Mesenchymal stem cell of the bone marrow (primary cell): ENCODE measurements around a stretch of chr3.

GRCh38 chr3:113660159-113661654 is 35.7 kb downstream of the USF3 start:
- CAGE, long polyA plus RNA: no peak

DNA sequence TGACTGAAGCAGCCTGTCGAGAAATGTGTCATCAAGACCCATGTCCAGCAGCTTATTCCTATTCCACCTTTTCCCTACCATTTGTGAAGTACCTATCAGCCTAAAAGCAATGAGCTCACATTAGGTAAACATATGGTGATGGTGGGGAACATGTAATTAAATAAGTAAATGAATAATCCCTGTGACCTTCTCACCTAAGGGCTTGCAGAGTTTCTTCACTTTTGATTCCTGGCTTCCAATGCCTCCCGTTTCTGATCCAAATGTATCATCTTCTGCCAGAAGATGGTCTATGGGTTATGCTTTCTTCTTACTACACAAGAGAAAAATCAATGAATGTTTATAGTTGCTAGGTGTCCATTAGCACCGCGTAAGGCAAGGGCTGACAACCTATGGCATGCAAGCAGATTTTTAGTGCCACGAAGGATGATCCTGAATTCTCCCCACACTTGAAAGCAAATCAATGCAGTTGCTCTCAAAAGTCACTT is 19.3 kb downstream of the USF3 start:
- CAGE, long polyA plus RNA: no peak

DNA sequence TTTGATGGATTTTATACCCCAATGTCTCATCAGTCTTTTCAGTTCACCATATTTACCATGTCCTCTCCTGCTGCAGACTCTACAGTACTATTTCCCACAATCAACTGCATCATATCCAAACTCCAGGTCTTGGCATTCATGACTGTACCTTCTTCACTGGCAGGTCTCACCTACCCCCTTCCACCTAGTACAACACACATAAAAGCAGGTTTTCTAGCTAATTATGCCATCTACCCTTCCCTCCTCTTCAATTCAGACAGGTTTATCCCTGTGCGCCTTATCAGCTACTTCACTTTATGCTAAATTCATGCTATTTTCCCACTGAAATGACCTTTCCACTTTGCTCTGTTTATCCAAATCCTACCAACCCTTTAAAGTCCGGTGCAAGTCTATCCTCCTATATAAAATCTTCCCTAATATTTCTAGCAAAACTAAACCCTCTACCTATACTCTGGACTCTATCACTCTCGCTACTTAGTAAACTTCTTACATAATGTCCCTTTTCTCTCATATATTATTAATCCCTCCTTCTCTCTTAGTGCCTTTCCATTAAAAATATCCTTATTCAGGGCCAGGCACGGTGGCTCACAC is 6.0 kb downstream of the USF3 start:
- CAGE, long polyA plus RNA: no peak

GRCh38 chr3:113726347-113726937 is 19.6 kb downstream of the NAA50 start:
- CAGE, long polyA plus RNA: no peak

DNA sequence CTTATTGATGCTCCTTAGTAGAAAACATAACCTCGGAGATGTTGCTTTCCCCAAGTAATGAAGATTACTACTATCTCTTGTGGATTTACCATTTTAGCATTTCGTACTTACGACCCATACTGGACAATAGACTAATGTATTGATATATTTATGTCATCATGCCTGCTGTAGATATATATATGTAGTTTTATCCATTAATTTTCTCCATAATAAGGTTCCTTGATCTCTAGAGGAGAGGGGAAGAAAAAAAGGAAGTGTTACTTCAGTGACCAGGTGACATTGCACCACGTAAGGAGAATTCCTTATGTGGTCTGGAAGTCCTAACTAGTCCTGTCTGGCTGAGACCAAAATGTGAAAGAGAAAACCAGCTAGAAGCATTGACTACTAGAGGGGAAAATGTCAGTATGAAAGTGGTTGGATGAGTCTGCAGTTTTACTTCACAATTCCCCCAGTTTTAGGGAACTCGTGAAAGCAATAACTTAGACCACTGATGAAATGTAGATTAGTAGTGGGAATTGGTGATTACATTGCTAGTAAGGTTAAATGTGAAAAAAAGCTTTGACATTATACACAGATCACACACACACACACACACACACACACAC is 2.0 kb downstream of the ATP6V1A start:
- CAGE, long polyA plus RNA: no peak

DNA sequence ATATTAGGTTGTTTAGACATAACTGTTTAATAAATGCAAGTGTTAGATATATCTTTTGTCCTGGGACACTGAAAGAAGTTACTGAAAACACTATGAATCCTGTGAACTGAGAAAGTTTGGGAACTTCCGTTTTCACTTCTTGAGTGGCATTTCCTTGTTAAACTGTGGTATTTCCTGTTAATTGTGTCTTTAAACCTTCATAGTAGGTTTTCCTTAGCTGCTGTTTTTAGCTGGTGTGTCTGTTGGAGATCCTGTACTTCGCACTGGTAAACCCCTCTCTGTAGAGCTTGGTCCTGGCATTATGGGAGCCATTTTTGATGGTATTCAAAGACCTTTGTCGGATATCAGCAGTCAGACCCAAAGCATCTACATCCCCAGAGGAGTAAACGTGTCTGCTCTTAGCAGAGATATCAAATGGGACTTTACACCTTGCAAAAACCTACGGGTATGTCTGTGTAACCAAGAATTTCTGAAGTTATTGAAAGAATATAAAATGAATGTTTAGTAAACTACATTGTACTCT is 37.2 kb downstream of the ATP6V1A start:
- CAGE, long polyA plus RNA: no peak

GRCh38 chr3:113812744-113813055 is 25.9 kb upstream of the GRAMD1C start:
- CAGE, long polyA plus RNA: no peak

GRCh38 chr3:114079468-114080186 is 23.1 kb downstream of the QTRT2 start:
- CAGE, long polyA plus RNA: no peak

DNA sequence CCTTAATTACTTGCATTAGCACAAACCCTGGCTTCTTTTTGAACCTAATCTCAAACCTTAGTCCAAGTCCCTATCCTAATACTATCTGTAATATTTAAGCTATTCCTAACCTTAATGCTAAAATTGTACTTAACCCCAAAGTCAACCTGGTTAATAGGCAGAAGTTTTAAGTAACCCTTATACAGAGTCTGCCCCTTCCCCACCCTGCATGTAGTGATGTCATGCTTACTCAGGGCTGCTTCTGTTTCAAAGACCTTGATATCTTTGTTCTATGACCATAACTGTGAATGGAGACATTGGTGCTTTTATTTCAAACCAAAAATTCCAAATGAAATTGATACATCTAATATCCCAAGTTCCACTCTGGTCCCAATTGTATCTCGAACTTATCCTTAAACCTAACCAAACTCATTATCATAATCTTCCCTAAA is 4.1 kb downstream of the TIGIT start:
- CAGE, long polyA plus RNA: no peak

DNA sequence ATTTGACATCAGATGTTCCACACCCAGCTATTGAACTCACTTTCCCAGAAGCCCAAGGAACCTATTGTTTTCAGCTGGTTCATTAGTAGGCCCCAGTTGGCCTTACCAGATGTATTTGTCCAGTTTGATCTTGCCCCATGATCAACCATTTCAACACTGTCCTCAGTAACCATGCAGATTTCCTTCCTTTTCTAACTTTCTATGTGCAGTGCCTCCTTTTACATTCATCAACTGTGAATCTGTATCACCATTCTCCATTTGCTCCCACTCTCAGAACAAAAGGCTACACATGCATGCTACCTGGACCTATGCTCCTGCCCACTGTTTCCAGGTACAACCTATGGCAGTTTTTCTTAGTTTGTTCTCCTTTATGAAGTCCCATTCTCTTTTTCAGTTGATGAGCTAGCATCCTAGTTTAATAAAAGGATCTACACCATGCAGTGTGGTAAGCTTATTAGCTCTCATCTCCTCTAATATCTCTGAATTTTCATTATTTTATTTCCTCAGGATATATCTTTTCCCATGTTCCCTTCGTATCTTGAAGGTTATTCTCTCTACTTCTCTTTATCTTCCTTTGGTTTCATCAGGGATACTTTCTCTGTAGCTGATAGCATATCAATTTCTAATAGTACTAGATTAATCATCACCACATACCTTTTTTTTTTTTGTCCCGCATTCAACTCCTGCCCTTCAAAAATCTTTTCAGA is 103.2 kb downstream of the TIGIT start:
- CAGE, long polyA plus RNA: no peak

DNA sequence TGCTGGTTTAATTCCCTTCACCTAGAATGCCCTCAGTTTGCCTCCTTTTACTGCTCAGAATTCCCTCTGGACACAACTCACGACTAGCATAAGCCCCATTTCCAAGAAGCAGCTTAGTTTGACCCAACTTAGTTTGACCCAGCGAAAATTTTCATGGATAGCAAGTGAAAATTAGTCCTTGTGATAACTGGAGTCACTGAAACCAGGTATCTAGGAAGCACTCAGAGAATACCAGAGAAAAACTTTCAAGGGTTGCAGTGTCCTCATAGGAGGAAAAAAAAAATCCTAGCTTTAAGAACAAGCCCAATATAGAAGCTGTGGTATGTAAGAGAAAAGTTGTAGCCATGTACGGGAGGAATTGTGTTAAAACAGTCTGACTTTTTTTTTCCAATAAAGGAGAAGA is 111.0 kb downstream of the TIGIT start:
- CAGE, long polyA plus RNA: no peak

DNA sequence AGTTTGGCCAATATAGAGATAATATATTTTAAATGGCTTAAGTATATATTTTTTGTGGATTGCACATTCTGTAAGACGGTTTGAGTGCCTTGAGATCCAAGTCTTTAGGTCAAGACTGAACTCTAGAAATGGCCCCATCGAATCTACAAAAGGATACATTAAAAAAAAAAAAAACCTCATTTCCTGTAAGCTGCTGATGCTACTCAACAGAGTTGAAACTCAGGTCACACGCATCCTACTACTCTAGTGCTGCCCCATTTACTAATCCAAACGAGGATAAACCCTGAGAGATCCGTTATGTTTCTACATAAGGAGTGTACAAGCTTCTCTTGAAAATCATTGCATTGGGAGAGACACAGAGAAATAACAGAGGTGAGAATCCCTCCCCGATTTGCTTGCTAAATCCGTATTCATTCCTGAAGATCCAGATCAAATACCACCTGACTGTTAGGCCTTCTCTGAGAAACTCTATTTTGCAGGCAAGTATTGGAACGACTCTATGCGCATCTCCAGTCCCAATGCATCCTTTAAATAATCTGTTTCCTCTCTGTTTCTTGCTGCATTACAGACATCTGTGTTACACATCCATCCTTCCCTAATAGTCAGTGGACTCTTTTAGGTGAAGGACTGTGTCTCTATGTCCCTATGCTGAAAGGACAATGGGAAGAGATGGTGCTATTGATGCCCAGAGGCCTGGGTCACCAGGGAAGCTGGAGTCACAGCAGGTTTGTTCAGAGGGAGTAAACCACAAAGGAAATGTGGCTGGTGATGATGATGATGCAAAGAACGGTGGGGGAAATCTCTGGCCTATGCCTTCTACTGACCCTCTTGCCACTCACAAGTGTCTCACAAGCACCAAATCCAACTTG is 187.5 kb downstream of the TIGIT start:
- CAGE, long polyA plus RNA: no peak

DNA sequence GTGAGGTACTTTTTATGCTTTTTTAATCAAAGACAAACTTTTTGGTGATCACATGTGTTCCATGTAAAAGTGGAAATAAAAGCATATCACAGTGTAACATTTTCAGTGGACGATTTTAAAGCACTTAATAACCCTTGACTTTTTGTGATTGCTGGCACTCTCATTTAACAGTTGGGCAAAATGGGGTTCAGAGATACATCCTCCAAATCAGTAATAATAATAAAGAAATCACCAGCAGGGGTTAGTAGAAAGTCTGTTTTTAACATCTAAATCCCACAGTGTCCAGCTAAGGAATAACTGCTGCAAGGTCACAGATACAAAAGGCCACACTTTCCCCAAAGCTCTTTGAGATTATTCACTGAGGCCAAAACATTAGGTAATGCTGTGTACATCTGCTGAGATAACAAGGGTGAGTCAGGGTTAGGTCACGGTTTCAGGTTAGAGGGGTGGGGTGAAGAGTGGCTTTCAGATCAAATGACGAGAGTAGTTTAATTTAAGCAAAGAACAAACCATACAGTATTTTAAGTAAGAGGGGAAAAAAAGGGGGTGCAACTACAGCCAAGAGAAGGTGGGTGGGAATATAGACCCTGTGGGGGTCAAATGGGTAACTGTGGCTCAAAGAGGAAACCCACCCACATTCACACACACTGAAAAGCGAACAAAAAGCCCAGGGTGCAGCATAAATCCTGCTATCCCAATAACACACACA is 412.7 kb downstream of the TIGIT start:
- CAGE, long polyA plus RNA: no peak

- CAGE, long polyA plus RNA: no peak
Measured at GRCh38 chr3:114718384-114718596, 424.5 kb downstream of the TIGIT start.

- CAGE, long polyA plus RNA: no peak
Measured at GRCh38 chr3:114764144-114764764, 382.8 kb downstream of the ZBTB20 start.

DNA sequence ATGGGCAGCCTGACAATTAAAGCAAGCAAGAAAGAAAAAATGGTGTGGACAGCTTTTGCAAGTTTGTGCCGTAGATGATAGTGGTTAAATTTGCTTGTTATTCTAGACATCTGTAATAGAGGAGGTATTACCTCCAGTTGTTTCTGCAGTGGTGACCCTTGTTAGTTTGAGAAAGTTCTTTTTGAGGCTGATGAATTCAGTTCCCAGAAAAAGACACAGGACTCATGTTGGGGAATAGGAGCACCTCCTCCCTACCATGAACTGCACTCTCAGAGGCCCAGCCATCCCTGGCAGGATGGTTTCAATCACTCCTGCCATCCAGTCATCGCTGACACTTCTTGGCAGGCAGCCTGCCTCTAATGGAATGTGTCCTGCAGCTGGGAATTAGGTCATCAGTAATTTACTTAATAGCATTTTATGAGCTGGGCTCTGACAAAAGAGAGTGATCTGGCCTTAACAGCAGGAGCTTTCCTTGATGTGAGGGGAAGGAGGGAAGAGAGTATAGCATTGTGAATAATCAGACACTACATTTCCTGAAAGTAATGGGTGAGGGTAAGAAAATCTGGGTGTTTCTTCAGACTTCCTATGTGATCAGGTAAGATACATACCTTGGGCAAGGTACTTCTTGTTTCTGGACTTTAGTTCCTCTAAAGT is 104.9 kb upstream of the GAP43 start:
- CAGE, long polyA plus RNA: no peak

- CAGE, long polyA plus RNA: no peak
Measured at GRCh38 chr3:116434286-116434620, 11.0 kb downstream of the LSAMP start.

DNA sequence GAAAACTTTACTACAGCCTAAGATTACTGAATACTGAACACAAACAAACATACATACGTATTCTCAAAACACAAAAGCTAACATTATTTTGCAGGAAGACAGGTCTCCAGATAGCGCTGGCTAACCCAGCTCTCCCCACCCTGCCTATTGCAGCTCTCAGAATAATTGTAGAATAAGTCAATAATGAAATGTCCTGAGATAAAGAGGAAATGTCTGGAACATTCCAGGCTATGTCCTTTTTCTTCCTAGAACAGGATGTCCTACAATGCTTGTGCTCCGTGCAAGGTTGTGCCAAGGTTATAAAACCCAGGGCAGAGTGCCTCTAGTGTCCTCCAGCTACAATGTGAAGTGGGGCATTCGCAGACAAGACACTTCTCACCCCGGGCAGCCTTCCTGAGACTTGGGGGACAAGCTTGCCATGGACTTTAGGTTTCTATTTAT is 1164.8 kb upstream of the LSAMP start:
- CAGE, long polyA plus RNA: no peak

- CAGE, long polyA plus RNA: no peak
Measured at GRCh38 chr3:117692641-117693128, 1247.4 kb upstream of the LSAMP start.

DNA sequence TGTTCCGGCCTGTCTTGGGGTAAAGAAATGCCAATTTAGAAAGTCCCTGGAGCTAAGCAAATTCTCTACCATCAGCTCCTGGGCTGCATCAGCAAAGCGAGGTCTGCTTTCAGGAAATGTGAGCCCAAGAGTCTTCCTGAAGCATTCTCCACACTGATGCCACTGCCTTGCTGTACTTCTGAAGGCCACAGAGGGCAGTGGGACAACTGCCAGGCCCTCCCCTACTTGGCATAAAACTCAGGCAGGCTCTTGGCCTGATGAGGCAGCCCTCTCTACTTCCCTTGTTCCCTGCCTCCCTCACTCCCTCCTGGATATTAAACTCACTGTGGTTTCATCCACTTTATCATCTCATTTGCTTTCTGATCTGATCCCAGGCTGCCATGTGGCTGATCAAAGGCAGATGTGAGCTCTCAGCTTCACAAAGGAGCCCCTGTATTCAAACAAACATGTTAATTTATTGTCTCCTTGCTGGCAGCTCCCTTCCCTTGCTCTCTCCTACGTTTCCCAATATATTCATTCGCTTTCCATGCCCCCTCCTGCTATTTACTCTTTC is 533.5 kb downstream of the IGSF11 start:
- CAGE, long polyA plus RNA: no peak